Mammary microvascular endothelial cell (primary cell): ENCODE measurements around a stretch of chr22.

DNA sequence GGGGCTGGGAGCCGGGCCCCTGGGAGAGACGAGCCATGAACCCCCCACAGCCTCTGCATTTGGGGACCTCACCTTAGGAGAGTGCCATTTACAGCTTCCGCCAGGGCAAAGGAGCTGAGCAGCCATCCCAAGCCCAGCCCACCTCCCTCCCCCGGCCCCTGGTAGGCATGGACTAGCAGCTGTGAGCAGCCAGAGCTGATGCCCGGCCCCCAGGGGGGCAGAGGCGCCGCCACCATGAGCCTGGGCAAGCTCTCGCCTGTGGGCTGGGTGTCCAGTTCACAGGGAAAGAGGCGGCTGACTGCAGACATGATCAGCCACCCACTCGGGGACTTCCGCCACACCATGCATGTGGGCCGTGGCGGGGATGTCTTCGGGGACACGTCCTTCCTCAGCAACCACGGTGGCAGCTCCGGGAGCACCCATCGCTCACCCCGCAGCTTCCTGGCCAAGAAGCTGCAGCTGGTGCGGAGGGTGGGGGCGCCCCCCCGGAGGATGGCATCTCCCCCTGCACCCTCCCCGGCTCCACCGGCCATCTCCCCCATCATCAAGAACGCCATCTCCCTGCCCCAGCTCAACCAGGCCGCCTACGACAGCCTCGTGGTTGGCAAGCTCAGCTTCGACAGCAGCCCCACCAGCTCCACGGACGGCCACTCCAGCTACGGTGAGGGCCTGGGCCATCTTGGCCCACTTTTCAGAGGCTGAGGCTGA is 6.0 kb downstream of the CDC42EP1 start:
- RAMPAGE, long total RNA, result no peak

DNA sequence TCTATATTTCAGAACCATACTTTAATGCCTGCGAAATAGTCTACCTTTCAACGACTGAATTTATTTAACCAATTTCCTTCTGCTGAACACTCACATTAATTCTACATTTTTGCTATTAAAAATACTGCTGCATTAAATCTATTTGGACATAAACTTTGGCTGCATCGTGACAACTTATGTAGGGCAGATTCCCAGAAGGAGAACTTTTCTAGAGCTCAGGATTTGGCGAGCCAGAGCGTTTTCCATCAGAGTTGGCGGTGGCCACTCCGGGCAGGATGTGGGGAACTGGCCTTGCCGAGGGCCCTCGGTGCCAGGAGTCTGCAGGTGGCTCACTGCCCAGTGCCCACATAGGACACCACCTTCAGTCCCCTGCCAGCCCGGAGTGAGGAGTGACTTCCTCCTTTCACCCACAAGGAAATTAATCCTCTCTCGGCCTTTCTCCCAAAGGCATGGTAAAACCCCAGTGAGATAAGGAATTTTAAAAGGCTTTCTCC is 1.5 kb upstream of the LGALS2 start:
- RAMPAGE, long total RNA, result no peak

- RAMPAGE, long total RNA, result no peak
These were observed 5.0 kb upstream of the SH3BP1 start for GRCh38 chr22:37634417-37634936.

GRCh38 chr22:37877454-37878157 is 28.4 kb downstream of the EIF3L start:
- RAMPAGE, long total RNA, result no peak

DNA sequence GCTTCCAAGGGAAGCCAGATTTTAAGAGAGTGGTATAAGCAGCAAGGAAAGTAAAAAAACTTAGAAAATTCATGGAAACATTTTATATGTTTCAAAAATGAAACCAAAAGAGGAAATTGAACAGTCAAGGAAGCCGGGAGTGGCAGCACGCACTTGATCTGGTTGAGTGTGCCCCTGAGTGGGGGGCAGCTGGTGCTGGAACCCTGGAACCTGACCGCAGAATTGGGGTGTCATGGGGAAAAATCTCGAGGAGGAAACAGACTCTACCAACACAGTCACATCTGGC is 14.0 kb downstream of the MICALL1 start:
- RAMPAGE, long total RNA, result no peak

DNA sequence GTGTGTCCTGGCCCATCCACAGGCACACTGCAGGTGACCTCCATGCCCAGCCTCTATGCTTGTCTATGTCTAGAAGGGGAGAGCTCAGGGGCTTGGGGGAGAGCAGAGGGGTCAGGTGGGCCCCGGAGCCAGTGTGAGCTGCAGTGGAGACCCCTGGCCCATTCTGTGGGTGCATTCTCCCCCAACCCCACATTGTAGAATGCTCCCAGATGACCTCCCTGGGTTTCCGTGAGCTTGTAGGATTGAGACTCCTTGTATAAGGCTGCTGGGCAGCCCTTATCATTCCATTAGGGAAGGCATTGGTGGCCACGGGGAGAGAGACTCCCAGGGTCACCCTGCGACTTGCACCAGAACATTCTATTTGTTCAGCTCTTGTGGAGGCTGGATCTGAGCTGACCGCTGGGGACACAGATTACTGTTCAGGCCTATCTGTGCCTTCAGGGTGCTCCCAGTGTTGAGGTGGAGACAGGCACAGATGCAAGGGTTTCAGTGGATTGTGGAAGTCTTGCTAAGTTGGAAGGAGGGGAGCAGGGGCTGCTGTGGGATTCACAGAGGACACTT is 17.8 kb downstream of the MICALL1 start:
- RAMPAGE, long total RNA, result no peak

DNA sequence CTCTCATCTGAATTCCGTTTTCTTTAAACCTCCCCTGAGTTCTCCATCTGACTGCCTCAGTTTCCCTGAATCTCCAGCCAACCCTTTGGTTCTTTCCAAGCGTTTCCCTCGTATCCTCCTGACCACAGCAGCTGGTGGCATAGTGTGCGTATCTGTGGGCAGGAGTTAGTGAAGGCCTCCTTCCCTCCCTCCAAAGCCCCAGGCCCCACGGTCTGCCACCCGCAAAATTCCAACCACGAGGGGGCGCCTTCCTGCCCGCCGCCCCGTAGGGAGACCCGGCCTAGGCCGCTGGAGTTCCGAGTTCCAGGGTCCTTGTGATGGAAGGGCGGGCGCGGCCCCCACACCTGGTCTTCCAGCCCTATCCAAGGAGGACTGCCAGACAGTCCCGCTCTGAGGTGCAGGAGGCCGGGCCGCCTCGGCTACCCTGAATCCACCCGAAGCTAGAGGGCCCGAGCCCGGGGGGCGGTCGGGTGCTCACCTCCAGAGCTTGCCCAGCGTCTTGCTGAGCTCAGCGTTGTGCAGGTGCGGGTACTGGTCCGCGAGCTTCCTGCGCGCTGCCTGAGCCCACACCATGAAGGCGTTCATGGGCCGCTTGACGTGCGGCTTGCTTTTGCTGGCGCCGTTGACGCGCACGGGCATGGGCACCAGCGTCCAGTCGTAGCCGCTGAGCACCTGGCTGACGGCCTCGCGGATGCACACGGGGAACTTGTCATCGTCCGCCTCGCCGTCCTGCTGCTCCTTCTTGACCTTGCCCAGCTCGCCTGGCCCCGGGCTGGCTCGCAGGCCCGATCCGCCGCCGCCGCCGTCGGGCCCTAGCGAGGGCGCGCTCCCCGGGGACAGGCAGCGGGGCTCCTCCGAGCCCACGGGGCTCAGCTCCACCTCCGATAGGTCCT is 1.2 kb downstream of the SOX10 start:
- RAMPAGE, long total RNA, result no peak

- RAMPAGE, long total RNA, result no peak
These were observed 32.2 kb upstream of the SOX10 start for GRCh38 chr22:38016480-38017047.

- RAMPAGE, long total RNA, result no peak
These were observed 17.8 kb upstream of the PICK1 start for GRCh38 chr22:38039411-38039847.

GRCh38 chr22:38172849-38173327 is 8.7 kb downstream of the PLA2G6 start:
- RAMPAGE, long total RNA, result no peak

- RAMPAGE, long total RNA, result no peak
These were observed 9.1 kb downstream of the MAFF start for GRCh38 chr22:38210812-38211296.

DNA sequence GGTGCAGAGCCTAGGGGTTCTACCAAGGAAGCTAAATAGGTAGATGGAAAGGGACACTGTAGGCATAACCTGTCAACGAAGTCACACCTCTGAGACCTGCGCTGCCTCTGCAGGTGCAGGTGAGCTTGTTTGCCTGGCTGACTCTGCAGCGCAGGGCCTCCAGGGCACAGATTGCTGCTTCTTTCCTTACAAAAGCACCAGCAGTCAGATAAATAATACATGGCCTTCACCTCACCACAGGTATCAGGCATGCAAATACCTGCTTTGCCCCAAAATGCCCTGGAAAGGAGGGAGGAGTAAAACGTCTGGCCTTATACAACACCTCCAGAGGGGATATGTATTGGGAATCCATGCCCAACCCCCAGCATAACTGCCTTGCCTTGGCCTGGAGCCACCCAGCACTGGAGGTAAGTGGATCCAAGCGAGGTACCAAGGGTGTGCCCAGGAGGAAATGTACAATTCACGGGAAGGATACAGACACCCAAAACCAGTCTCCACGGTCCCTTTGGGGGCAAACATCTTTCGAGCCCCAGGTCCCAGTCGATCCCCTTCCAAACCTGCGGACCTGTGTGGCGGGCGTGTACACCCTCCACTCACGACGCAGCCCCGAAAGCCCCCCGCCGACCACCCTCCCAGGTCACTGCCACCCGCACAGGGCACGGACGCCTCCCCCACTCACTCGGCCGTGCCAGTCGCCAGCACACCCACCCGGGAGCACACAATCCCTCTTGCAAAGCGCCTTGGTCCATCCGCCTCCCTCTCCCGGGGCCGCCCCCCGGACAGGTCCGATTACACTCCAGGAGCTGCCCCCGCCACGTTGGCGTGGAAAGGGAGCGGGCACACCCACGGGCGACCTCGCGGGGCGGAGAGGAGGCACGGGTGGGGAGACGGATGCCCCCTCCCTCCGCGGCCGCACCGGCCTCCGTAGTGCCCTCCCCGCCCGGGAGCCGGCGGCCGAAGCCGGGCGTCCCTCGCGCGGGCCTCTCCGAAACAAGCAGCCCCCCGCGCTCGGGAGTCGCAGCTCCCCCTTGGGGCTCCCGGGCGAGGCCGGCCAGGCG is 661 bp downstream of the TMEM184B start:
- RAMPAGE, long total RNA, result no peak

- RAMPAGE, long total RNA, result no peak
These were observed 18.4 kb upstream of the TMEM184B start for GRCh38 chr22:38290894-38291995.

DNA sequence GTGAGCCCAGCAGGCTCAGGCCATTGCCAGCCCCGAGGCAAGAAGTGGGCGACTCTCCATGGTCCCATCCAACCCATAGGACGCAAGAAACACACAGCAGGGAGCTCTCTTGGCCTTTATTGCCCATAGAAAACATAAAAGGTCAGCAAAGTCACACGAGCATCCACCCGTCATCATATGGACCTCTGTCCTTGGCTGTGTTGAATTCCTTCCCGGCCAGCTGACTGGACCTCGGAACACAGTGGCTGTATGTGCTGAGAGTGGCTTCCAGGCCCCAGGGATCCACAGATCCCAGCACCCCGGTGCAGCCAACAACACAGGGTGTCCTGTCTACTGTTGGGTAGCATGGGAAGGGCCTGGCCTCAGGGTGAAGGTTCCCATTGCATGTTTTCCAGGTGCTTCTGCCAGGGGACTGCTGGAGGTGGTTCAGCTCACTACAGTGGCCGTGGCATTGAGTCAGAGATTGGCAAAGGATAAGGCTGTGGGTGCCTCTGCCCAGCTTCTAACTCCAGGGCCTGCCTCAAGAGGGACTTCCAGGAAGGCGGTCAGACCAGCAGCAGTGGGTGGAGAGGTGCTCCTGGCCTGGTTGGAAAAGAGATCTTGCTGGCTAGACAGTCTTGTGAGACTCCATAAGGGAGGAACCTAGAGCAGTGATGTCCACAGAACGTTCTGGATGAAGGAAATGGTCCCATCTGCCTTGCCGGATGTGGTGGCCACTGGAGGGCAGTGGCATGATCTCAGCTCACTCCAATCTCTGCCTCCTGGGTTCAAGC is 20.9 kb downstream of the CSNK1E start:
- RAMPAGE, long total RNA, result no peak

- RAMPAGE, long total RNA, result no peak
These were observed 14.4 kb downstream of the CSNK1E start for GRCh38 chr22:38302784-38303267.

DNA sequence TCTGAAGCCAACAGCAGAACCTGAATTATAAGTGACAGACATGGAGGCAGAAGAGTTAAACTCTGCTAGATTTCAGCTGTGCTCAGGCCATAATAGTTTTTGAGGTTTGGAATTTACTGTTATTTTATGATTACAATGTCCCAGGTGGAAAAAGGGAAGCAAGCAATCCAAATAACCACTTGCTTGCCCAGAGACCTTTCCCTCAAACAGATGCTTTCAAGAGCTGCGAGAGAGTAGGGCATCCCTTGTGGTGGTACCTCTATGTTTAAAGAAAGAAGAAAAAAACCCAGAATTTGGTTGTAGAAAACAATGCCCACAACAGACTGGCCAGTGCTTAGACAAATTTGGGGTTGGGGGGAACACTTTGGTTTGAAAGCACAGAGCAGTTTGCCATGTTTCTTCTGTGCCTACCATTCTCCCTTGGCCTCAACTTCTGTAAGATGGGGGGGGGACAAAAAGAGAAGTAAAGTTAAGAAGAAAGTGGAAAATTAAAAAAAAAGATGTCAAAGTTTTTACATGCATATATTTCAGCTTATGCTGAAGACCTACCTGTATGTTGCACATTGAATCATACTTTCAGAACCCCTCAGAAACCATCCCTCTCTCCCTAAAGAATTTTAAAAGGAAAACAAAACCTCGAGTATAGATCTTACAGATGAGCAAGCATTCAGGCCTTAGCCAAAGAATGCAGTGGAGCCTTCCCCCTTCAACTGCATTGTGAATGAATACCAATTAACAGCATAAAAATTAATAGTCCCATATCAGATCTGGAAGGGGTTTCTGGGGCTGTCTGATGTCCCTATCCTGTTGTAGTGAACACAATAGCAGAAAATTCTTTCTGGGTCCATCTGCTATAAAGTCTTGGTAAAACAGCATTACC is 16.1 kb downstream of the KDELR3 start:
- RAMPAGE, long total RNA, result no peak

GRCh38 chr22:38505112-38506130 is 690 bp downstream of the DDX17 start:
- RAMPAGE, long total RNA, result no peak

GRCh38 chr22:38506737-38507150 is 633 bp upstream of the DDX17 start:
- RAMPAGE, long total RNA, result no peak

GRCh38 chr22:38531874-38532217 is 25.7 kb upstream of the DDX17 start:
- RAMPAGE, long total RNA, result no peak

DNA sequence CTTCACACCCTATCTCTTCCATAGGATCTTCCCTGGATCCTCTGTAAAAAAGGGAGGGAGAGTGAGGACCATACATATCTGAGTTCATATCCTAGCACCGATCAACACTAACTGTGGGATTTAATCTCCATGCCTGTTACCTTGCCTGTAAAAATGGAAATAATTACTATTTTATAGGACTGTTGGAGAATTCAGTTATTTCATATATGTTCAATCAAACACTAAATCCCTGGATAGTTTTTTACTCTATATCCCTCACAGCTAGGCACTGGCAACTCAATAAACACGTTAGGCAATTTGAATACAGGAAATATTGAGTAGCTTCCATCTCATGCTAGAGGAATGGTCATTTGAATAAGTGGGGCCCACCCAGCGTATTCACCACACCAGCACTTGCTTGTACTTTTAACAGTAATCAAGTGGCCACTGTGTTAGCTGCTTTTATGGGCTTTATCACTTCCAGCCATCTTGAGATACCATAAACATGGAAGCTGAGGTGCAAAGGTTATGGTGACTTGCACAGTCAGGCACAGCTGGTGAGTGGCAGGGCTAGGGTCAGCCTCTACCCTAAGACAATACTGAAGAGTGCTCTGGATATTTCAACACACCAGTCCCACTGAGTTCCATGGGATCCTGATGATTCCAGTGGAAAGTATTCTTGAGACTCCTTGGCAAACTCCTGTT is 6.8 kb downstream of the JOSD1 start:
- RAMPAGE, long total RNA, result no peak